Foreskin keratinocyte (primary cell): ENCODE measurements around the genes ARL6, GABRR3, OR5H15, OR5K3, CPOX and DCBLD2.

DNA sequence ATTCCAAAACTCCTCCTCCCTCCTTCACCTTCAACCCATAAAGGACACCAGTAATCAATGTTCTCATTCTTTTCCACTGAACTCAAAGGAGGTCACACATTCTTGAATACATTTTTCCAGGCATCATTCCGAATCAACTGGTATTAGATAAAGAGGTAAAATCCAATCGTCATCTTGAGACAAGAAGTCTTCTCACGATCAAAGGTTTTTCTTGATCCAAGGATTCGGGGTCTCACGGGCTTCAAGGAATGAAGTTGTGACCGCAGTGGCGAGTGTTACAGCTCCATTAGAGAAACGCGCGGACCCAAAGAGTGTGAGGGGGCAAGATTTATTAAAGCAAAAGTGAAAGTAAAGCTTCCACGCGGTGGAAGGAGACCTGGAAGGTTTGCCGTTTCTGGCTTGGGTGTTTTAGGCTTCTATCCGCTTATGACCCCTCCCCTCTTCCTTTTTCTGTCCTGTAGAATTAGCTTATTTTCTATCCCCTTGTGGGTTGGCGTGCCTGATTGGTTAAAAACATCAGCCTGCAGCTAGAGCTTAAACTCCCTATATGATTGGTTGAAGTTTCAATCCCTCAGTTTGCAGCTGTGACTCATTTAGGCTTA lies 39.5 kb downstream of the C3orf38 start:
- RAMPAGE, total RNA, result no peak

DNA sequence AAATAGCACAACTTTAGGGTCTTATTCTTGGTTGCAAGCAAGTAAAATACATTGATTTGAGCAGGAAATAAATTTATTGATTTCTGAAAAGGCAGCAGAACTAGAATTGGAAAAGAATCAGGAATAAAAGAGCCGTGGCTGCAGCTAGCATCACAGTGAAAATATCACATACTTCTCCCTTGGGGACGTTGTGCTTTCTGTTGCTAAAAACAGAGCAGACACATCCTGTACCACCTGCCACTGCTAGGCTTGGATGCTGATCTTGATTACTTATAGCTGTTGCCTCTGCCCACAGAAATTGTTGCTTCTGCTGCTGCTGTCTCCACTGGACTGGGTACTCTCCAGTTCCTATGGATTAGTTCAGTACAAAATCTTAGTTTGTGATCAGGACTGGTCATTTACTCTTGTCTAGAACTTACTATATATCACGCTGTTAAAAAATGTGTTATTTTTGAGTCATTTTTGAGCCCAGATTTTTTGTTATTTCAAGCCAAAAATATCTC lies 95.3 kb downstream of the CSNKA2IP start:
- RAMPAGE, total RNA, result no peak

- RAMPAGE, total RNA, result no peak
These were observed 818.2 kb downstream of the NSUN3 start for GRCh38 chr3:94881131-94881385.

DNA sequence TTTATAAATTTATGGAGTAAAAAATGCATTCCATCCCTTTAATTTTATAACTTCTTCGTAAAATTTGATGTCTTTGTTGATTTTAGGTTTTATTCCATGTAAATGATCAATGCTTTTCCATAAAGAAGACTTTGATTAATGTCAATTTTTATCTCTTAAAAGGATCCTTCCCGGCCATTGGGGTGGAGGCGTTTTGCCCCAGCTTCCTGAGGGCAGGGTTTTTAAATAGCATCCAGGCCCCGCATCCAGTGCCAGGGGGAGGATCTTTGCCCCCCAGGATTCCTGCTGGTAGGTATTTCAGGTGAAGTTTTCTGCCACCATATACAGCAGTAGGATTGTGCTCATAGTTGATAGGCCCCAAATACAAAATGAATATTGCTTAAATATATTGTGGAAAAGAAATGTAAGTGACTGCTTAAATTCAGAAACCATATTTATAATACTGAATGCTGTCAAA lies 172.1 kb upstream of the ARL6 start:
- RAMPAGE, total RNA, result no peak

GRCh38 chr3:97764156-97765024 lies at the start of gene ARL6:
Gene ARL6 (plus strand): TSS chr3:97764758.
- RAMPAGE, total RNA, result start-site peak on the plus strand at chr3:97764748-97764767, 20 and 11 reads in 2 replicates

GRCh38 chr3:97910490-97911011 lies 61.7 kb downstream of the RIOX2 start:
- RAMPAGE, total RNA, result no peak

GRCh38 chr3:98035175-98035743 lies at the start of gene GABRR3:
Gene GABRR3 (minus strand): TSS chr3:98035315.
- RAMPAGE, total RNA, result no peak

- RAMPAGE, total RNA, result no peak
These were observed at the start of gene OR5H15 for GRCh38 chr3:98166507-98166992. Gene OR5H15 (plus strand): TSS chr3:98166696.

- RAMPAGE, total RNA, result no peak
These were observed at the start of gene OR5K3 for GRCh38 chr3:98390235-98390888. Gene OR5K3 (plus strand): TSS chr3:98390666.

- RAMPAGE, total RNA, result no peak
These were observed 21.4 kb downstream of the GPR15 start for GRCh38 chr3:98553100-98553660.

GRCh38 chr3:98592885-98594303 lies at the start of gene CPOX:
Gene CPOX (minus strand): TSS chr3:98593611.
- RAMPAGE, total RNA, result no peak

GRCh38 chr3:98750345-98750949 lies 12.7 kb upstream of the ST3GAL6 start:
- RAMPAGE, total RNA, result no peak

GRCh38 chr3:98764149-98764537 lies 1.0 kb downstream of the ST3GAL6 start:
- RAMPAGE, total RNA, result no peak

DNA sequence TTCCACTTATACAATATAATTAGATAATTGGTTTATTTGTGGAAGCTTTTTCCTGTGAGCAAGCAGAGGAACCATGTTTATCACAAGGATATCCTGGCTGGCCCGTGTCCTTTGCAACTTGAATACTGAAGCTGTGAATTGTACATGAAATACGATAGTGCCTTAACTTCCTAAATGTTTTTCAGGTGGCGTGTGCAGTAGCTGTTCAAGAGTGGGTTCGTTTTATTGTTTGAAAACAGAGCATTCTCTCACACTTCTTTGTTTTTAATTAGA lies 2.7 kb downstream of the ST3GAL6 start:
- RAMPAGE, total RNA, result no peak

GRCh38 chr3:98900625-98901819 lies at the start of gene DCBLD2:
Gene DCBLD2 (minus strand): TSS chr3:98901695.
- RAMPAGE, total RNA, result start-site peak on the minus strand at chr3:98901665-98901689, 120 and 183 reads in 2 replicates

DNA sequence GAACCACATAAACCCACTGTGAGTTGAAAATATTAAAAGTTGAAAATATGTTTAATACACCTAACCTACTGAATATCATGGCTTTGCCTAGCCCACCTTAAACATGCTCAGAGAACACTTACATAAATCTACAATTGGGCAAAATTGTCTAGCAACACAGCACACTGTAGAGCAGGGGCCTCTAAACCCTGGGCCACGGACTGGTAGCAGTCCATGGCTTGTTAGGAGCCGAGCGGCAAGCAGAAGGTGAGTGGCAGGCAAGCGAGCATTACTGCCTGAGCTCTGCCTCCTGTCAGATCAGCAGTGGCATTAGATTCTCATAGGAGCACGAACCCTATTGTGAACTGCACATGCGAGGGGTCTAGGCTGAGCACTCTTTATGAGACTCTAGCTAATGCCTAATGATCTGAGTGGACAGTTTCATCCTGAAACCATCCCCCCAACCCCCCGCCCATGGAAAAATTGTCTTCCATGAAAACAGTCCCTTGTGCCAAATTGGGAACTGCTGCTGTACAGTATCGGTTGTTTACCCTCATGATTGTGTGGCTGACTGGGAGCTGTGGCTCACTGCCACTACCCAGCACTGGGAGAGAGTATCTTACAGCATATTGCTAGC lies 26.0 kb downstream of the CMSS1 start:
- RAMPAGE, total RNA, result no peak

DNA sequence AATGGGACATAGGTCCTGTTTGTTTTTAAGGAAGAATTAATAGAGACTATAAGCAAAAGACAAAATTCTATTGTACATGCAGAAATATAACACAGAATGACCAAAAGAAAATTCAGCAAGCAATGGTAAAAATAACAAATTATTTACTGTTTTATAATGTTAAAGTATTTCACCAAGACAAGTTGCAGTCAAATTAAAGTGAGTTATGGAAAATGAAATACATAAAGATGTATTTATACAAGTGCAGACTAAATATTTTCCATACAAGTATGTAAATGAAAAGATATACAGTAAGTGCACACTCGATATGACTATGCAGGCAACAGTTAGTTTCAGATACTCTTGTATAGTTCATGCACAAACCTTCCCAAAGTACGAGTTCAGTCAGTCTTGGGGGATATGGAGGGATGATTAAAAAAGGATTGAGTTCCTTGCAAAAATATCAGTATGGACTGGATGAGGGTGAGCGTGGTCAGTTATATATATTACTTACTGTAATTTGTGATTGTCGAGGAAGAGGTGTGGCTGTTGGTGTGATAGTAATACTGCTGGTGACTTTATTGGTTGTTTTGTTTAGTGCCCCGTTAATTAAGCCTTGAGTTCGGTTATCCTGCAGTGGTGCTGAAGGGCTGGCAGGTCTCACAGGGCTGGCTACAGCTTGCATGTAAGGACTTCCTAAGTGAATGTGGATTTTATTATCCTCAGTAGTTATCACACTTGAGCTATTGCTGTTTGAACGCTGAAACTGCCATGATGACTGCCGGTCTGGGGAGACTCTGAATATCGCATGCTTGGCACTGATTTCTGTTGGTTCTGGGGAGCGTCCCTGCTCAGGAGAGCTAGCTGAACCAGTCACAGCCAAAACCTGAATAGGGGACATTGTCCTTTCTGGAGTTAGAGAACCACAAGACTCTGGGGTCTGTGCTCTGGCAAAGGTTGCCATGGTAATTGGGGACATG lies 30.4 kb downstream of the CMSS1 start:
- RAMPAGE, total RNA, result no peak

DNA sequence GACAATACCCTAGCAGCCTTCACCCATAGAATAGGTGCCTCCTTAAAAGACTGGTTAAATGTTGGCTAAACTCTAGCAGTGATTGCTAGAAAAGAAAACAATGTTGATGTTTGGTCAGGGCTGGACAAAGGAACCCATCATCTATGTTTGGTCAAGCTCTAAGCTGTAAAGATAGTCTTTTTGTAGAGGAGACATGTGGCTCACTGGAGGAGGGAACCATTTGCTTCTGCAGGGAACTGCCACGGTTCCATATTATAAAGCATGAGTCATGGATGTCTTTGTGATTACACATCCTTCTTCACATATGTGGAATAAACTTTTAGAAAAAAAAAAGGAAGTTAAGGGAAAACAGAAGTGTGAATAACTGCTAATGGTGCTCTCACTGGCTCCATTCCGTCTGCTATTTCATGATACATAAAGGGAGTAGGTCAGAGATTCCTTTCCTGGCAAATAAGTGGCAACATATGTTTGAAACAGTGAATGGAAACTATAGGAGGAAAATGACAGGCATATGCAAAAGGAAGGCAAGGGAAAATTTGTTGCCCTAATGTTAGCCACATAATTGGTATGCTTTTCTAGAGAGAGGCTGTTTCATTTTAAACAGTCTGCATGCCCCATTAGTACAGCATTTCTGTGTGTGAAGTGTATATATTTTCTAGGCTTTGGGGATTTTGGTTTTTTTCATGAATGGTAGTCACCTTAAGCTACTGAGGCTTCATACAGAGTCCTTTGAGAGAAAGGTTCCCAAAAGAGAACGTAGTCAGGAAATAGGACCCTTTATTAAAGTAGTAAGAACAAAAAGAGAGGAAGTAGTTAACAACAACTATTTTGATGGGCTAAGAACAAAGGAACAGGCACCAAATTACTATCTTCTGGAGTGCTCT lies 78.4 kb downstream of the CMSS1 start:
- RAMPAGE, total RNA, result no peak

GRCh38 chr3:99933722-99934202 lies 116.1 kb downstream of the CMSS1 start:
- RAMPAGE, total RNA, result no peak

DNA sequence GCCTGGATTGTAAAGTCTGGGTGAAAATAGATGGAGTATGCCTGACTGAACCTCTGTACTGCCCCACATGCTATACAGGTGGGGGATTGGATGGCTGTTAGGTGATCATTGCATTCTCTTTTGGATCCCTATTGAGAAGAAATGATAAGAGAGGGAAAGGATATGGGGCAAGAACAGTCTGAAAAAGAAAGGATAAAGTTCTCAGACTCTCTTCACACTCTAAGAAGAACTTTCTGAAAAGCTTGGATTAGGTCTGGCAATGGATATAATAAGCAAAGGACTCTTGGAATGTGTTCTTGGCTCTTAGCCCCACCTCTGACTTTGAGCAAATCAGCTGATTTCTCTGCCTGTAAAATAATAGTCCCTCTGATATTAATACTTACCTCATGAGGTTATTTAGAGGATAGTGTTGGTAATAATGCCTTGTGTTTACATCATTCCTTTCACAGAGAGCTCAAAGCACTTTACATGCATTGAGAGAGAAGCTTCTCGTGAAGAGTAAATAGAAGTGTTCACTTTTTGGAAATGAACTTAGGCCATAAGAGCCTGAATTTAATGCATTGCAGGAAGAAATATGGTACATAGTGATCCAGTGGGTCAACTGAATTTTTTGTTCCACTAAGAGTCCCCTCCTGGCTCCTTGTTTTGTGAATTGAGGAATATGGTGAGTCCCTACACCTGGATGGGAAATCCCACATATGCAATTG lies 147.3 kb downstream of the FILIP1L start:
- RAMPAGE, total RNA, result no peak